Mesothelial cell of epicardium (in vitro differentiated cells): ENCODE measurements around a stretch of chr4.

DNA sequence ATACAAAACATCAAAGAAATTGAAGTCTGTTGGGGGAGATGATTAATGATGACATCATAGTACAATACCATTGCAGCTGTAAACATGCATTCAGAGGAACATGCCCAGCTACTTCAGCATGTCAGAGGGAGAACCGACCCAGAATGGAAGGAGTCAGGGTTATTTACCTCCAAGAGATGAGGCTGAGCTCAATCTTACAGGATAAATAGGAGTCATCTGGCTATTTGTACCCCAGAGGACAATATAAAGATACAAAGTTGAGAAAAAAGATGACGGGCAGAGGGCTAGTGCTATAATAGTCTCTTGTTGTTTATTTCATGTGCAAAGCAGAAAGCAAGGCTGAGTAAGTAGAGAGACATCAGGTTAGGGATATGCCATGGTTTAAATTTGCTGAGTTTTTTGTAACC lies 290.9 kb downstream of the TENM3 start:
- PRO-cap: no peak

DNA sequence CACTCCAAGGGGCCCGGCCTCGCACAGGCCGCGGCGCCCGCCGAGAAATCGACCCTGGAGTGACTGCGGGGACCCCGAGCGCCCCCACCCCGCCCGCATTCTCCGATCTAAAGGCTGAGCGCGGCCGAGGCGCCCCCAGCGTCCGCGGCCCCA lies 260 bp downstream of the DCTD start:
- PRO-cap: no peak

- PRO-cap: no peak
These were observed 277 bp upstream of the CDKN2AIP start for GRCh38 chr4:183444245-183444473.

DNA sequence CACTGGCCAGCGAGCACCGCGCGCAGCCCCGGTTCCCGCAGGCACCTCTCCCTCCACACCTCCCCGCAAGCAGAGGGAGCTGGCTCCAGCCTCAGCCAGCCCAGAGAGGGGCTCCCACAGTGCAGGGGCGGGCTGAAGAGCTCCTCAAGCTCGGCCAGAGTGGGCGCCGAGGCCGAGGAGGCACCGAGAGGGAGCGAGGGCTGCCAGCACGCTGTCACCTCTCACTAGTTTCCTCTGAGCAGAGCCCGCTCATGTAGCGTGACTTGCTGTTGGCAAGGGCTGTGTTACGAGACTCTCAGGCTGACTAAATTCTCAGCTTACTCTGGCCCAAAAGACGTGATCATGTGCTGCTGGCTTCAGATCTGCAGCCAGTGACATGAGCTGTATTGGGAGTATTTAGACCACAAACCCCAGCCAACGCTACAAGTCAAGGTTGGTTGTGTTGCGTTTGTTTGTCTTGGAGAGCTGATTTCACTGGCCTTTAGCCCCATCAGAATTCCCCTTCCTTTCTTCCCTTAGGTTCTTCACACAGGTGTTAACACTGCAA lies 87.8 kb downstream of the TRAPPC11 start:
- PRO-cap: no peak

DNA sequence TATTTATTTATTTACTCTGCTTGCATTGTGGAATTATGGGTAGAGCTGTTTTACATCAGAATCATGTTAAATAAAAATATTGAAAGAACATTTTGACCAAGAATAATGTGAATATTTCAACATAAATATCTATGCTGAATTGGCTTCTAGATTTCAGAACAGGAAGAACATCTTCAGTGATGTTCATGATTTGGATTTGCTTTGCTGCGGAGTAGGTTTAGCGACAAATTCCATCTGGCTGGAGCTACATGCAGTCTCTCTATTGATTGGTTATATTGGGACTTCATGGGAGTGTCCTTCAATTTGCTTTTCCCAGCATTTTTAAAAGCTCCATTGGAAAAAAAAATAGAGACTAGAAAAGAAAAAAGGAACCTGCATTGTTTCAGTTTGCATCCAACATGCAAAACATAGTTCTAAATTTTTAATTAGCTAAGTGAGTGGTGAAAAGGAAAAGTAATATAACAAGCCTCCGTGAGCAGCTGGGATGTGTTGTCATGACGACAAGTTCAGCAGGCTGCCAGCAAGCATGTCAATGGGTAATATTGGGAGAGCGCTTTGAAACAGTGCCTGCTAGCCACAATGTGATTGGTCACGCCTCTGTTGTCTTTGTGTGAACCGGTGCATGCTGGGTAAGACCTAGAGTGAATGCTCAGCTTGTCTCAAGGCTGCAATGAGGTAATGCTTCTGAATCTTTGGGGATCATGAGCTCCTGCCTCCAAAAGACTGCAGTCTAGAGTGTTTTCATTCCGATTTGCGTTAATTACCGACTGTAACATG lies 54.7 kb downstream of the STOX2 start:
- PRO-cap: no peak

DNA sequence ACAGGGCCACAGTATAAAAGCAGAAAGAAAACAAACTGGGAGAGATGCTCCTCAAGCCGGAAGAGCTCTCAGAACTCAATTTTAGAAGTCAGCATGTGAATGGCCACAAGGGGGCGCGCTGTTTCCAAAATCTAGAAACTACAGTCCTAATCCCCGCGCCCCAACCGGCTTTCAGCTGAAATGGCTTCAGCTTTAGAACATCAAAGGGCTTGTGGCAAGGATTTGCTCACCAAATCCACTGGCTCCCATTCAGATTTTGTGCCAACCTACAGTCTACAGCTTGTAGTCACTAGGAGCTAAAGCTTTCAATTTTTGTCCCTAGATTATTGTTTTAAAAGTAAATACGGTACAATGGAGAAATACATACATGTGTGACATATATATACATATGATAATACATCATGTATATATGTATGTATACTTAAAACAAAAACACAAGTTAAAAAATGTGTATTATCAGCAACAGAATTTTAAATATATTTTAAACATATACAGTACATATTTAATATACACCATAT lies 46.6 kb upstream of the ENPP6 start:
- PRO-cap: no peak

GRCh38 chr4:184333421-184333885 lies 115.8 kb upstream of the ENPP6 start:
- PRO-cap: no peak

DNA sequence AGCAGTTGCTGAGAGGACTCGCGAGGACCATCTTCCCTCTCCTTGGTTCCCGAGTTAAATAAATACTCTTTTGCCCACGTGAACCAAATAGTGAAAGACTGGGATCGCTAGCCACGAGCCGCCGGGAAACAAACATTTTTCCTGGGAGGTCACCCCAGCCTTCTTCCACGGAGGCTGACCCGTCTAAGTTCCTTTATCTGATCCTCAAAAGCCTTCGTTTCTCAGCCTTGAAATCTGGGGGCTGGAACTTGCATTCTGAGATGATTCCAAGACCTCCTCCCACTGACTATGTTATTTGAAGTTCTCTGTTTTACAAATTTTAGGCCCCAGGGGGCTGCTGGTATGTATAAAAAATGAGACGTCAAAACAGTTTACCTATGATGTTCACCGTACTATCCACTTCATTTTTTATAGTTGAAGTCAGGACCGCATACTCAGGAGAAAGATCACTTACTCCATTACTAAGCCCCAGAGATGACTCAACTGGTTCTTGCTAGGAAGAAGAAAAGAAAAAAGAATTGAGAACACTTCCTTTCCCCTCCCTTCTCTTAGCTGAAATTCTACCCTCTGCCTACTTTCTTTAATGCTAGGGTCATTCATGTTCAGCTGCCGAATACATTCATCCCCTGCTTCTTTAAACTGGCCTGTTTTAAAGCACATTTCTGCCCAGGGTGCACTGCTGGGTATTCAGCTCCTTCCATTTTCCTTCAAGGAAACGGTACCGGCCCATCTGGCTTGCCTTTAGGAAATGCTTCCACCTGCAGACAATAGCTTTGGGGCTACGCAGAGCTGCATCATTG lies 66.4 kb downstream of the IRF2 start:
- PRO-cap: no peak

DNA sequence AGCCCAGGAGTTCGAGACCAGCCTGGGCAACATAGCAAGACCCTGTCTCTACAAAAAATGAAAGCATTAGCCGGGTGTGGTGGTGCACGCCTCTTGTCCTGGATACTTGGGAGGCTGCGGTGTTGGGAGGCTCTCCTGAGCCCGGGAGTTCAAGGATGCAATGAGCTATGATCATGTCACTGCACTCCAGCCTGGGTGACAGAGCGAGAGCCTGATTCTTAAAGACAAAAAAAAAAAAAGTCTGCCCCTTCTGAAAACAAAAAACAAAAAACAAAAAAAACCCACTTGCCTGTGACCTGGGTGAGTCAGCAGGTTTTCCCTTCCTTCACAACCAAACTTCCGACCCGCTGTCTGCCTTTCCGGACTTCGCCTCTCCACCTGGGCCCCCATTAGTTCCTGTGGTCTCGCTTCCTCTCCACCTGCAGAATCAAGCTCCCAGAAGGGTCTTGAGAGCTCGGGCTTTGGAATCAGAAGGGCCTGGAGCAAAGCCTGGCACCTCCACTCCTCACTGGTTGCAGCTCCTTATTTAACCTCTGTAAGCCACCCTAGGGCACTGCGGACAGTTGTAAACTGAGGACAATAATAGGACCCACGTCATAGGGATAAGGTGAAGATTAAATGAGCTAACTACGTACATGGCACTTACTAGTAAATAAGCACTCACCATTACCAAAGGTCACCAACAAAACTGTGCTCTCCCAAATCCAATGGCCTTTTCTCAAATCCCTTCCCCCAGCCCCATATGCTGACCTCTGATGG lies 64.5 kb downstream of the IRF2 start:
- PRO-cap: no peak

- PRO-cap: no peak
These were observed 25.4 kb downstream of the IRF2 start for GRCh38 chr4:184448647-184449608.

DNA sequence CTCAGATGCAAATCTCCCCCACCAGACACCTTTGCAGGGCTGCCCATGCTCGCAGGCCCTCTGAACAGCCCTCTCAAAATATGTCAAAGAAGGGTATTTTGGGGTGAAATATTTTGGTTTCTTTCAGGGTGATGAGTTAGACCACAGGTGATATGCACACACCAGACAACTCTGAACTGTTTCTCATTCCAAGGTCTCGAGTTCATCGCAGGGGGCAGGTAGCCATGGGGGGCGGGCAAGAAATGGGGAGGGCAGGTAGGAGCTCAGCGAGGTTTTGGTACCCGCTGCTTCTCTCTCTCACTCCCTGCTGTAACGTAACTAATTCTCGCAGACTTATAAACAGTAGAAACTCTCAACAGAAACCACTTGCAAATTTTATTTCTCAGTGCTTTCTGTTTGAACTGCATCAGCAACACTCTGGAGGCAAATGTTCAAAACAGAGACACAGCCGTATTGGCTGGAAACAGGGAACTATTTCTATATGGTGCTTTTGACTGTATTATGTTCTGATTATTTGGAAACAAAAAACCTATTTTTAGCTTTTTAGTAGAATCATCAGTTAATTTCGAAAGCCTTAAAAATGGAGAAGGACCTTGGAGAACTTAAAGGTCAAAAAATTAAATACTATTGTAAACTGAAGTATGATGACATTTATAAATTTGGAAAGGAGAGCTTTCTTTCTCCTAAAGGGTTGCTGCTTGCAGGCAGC lies 32.1 kb downstream of the CASP3 start:
- PRO-cap: no peak

- PRO-cap: no peak
These were observed 30.1 kb downstream of the ACSL1 start for GRCh38 chr4:184795782-184795999.

GRCh38 chr4:184803240-184803801 lies 22.4 kb downstream of the ACSL1 start:
- PRO-cap: no peak

DNA sequence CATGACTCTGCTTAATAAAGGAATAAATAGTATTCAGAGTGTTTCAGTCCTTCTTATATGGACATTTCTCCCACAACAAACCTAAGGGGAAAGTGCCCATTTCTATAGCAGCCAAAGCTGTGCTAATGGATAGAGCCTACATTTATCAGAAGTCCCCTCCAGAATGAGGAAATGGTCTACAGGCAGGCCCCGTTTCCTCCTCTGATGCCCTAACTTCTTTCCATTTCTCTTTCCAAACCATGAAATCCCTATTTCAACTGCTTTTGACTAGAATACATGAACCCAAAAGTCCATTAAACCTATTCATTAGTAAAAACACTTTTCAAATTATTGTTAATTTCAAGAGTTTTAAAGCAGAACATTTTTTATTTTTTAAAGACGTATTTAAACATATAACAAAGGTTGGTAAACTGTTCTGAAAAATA lies 4.5 kb downstream of the ACSL1 start:
- PRO-cap: no peak

DNA sequence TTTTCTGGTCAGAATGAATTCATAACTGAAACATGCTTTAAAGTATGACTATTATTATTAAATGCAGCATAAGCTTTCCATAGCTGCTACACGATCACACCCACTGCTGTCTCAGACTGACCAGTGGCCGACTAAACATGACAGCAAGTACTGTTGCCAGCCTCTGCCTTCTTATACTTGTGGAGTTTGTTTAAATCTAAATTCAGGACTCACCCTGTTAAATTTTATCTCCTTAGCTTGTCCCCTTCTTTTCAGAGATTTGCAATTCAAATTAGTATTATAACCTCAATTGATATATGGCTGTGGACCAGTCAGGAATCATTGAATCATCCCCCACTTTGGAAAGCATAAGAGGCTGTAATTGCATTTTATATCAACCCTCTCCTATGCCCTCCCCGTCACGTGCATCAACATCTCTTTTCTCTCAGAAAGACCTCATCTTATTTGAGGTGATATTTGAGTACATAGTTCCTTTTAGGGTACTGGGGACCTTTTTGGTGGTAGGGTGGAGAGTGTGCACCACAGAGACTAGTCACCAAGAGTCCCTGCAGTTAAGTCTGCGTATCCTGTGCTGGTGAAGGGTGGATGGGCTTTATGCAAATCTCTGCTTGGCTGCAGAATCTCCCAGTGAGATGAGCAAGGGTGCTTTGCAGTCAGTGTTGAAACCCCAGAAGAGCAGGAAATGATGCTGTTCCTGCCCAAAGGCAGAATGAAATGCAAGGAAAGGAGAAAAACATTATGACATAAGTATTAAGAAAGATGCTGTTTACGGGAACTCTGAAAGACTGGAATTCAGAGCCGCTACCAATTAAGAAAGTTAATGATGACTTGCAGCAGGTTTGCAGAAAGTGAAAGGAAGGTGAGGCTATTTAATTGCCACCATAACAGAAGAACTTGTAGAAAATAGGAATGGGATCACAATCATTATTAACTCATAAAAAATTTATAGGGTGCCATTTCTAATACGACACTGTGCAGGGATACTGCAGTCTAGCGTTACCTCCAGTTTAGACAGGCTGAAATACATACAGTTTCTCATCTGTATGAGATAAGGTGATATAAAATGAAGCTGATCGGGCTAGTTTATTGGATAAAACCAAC lies 25.3 kb upstream of the ACSL1 start:
- PRO-cap: no peak

DNA sequence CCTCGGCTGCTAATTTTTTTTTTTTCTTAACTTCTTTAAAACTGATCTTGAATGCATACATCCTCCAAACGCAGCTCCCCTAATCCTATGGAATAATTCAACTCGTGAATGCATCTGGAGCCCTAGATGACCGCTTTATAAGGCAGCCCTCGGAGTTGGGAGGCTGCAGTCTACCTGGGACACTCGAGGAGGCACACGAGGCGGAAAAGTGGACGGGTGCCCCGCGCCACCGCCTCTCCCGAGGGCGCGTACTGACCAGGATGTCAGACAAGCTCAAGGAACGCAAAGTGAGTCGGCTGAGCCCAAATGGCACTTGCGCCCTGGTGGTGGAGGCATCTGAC lies 349 bp downstream of the HELT start:
- PRO-cap: no peak

DNA sequence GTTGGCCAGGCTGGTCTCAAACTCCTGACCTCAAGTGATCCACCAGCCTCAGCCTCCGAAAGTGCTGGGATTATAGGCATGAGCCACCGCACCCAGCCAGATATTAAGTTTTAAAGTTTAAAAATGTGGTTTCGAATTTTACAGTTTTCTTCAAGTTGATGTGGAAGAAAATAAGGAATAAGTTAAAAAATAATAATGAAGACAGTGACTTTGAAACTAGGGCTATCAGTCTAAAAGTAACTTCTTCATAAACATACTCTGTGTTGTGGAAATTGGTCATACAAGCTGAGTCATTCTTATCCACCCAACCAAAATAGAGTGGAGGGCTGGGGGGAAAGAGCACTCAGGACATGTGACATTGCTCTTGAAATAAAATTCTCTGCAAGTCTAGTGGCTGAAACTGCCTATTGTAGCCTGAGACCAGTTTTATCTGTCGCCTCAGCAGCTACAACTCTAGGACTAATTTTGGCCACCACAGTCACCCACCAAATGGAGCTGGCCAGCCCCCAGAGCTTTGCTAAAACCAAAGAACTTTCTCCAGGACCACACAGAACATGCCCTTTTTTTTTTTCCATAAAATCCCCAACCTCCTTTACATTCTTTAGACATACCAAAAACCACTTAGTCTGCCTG lies 23.2 kb upstream of the SLC25A4 start:
- PRO-cap: no peak

DNA sequence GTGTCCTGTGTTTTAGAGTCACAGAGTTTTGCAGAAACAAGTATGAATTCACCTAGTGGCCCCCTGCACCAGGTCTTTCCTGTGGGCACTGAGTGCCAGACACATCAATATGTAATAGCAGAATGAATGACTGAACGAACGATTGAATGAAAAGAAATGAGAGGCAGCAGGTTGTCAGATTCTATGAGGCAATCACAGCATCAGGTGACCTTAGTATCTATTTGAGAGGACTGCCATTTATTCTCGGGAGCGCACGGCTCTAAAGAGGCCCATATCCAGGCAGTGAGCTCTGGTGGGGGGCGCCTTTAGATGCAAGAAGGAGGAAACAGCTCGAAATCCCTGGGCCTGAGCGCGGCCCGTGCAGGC lies 539 bp upstream of the SLC25A4 start:
- PRO-cap: no peak

DNA sequence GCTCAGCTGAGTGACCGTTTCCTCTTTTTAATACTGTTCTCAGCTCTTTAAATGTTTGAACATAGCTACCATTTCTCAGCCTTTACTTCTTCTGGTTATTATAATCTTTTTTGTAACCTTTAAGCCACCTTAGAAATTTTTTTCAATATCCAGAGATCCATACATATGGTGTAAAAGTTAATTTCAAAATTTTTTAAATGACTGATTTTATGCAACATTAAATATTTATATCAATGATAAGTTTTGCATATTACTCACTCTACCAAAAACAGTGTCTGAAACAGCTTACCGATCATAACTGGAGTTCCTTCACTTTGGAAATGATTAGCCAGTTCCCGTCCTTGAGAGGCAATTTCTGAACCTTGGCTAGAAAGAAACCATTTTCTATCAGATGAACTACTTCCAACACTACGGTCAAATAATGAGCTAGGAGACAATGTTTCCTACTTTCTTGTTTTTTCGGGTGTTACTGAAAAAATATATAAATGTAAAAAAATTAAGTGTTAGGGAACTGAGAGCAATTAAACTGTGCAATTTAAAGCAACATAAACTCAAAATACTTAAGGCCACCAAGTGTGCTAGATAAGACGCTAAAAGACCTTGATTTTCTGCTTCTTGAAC lies 9.0 kb downstream of the ANKRD37 start:
- PRO-cap: no peak

GRCh38 chr4:185499993-185500756 lies 28.6 kb upstream of the CCDC110 start:
- PRO-cap: no peak